Cardiac fibroblast (primary cell): ENCODE measurements around a stretch of chrX.

- RRBS: no CpG with 5 or more reads among the region's 8 CpGs
Measured at GRCh38 chrX:41045816-41046634, 39.2 kb upstream of the USP9X start.

GRCh38 chrX:41085968-41087096, 1.1 kb downstream of the USP9X start:
- RRBS: 2% methylated on average over 20 of the region's 71 CpGs

DNA sequence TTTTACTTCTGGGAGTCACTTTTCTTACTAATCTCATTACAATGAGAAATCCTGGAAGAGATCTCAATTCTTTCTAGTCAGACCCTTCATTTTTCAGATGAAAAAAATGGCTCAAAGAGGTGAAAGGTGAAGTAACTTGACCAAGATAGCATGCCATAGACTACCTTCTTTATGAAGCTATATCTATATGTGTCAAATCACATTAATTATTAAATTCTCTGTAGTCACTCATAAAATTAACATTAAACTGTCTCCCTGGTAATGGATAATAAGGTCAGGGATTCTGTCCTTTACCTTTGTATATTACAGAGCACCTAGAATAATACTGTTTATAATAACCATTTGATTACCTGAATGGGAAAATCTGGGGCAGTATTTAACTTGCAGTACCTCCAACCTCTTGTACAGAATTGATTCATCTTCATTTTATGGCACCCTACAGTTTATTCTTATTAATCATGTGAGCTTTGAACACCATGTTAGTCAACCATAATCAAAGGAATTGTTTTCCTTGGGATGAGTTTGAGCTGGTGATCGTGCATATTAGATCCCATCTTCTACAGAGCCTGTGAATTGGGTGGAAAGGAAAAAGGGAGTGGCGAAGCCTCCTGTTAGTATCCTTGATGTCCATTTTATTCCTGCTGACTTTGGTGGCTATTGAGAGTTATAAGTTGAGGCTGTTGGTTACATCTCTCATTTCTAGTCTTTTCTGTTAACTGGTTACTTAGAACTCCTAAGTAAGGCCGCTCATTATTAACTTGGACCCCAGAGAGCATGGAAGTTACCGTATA, 6.6 kb downstream of the USP9X start:
- RRBS: no CpG with 5 or more reads among the region's 4 CpGs

DNA sequence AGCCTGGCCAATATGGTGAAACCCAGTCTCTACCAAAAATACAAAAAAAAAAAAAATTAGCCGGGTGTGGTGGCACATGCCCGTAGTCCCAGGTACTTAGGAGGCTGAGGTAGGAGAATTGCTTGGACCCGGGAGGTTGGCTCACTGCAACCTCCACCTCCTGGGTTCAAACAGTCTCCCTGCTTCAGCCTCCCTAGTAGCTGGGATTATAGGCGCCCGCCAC, 16.0 kb downstream of the USP9X start:
- RRBS: no CpG with 5 or more reads among the region's 5 CpGs

- RRBS: no CpG with 5 or more reads among the region's 3 CpGs
Measured at GRCh38 chrX:41157519-41158239, 72.4 kb downstream of the USP9X start.

GRCh38 chrX:41218384-41218738, 115.6 kb upstream of the DDX3X start:
- RRBS: no CpG with 5 or more reads among the region's 7 CpGs

GRCh38 chrX:41218879-41219419, 115.0 kb upstream of the DDX3X start:
- RRBS: no CpG with 5 or more reads among the region's 2 CpGs

DNA sequence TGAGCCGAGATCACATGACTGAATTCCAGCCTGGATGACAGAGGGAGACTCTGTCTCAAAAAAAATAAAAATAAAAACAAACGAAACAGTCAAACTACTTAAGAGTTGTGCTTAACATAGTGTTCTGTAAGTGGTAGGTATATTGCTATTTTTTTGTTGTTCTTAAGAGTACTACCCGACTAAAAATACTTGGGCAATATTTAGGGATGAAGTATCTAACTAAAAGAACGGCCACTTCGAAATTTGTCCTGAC, 2.6 kb downstream of the DDX3X start:
- RRBS: no CpG with 5 or more reads among the region's 5 CpGs

DNA sequence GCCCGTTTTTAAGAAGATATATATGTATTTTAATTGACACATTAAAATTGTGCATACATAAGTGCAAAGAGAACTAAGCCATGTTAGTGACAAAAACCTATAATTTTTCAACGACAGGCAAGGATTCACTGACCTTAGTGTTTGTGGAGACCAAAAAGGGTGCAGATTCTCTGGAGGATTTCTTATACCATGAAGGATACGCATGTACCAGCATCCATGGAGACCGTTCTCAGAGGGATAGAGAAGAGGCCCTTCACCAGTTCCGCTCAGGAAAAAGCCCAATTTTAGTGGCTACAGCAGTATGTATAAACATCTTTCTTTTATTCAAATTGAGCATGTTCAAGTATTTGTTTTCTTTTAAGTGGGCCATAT, 12.1 kb downstream of the DDX3X start:
- RRBS: no CpG with 5 or more reads among the region's 5 CpGs

DNA sequence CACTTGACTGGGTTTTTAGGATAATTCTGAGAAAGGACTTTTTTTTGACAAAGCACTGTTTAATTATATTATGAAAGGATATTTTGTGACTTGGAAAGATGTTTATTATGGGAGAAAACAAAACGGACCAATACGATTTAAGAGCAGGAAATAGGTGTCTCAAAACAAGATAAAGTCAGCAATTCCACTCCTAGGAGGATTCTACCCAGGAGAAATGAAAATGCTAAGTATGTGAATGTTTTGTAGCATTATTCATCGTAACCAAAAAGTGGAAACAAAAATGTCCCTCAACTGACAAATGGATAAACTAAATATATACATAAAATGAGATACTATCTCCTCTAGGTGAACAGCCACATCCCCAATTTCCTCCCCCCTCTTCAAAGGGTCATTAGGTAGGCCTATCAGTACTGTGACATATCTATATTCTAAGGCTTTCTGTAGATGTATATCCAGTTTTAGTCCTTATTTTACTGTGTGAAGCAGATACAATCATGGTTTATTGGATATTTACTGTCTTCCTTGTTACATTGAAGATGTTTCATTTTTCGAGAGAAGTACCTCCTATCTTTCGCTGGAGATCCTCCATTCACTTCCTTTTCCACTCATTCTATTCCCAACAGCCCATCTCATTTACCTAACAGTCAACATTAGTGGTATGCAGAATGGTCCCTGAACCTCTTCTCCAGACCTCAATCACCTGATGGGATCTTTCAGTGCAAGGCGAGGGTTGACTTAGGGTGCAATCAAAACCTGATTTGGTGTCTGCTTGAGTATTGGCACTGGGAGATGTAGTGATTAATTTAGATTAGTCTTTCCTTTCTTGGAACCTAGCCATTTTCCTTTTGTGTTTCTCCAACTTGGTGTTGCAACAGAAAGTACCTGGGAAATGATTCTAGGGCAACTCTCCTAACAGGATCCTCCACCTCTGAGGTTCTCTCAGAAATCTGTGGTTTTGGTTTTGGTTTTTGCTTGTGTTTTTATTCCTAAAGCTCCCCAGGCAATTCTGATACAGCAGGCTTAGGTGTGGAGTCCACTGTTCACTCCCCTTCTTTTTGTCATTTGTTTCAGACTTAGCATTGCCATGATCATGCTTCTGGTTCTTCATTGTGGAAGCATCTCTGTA, 18.2 kb downstream of the DDX3X start:
- RRBS: no CpG with 5 or more reads among the region's 6 CpGs

DNA sequence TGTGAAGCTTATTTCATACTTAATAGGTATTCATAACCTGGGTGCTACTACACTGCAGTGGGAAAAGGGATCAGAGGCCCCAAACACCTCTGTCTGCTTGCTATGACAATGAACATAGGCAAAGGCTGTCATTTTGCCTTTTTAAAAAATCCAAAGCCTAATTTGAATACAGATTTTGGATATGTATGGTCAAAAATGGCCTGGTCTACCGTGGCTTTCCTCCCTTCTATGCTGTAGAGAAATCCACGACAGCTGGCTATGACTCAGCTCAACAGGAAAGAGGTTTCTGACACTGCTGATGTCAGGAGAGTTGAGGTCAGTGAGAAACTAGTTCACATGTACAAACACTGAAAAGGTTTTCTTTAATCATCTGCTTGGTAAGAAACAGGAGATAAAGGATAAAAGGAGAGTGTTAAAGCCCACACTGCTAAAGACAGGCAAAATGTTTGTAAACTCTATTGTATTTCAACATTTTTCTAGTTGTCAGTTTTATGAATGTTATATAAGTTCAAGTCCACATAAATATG, 113.8 kb downstream of the NYX start:
- RRBS: no CpG with 5 or more reads among the region's 2 CpGs

GRCh38 chrX:42815964-42816493, 38.1 kb upstream of the PPP1R2C start:
- RRBS: no CpG with 5 or more reads among the region's 4 CpGs

GRCh38 chrX:43279229-43279942, 376.7 kb upstream of the MAOA start:
- RRBS: no CpG with 5 or more reads among the region's 43 CpGs

- RRBS: no CpG with 5 or more reads among the region's 7 CpGs
Measured at GRCh38 chrX:43660910-43662086, 5.2 kb downstream of the MAOA start.

GRCh38 chrX:43693494-43693879, 37.4 kb downstream of the MAOA start:
- RRBS: no CpG with 5 or more reads among the region's 1 CpG

DNA sequence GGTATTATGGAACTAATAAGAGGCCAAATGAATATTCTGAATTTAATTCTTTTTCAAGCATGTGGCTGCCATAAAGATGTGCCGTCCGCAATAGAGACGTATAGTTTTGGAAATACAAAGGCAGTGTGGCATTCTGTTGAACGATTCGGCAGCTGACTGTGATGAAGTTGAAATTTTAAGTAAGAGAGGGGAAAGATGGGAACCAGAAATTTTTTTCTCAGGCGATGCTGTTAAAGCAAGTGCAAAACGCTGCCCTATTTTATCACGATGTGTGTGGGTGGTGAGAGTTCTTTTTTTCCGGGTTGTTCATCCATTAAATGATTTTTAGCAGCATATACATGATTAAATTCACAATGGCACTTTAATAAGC, 533 bp upstream of the NDP start:
- RRBS: no CpG with 5 or more reads among the region's 9 CpGs

DNA sequence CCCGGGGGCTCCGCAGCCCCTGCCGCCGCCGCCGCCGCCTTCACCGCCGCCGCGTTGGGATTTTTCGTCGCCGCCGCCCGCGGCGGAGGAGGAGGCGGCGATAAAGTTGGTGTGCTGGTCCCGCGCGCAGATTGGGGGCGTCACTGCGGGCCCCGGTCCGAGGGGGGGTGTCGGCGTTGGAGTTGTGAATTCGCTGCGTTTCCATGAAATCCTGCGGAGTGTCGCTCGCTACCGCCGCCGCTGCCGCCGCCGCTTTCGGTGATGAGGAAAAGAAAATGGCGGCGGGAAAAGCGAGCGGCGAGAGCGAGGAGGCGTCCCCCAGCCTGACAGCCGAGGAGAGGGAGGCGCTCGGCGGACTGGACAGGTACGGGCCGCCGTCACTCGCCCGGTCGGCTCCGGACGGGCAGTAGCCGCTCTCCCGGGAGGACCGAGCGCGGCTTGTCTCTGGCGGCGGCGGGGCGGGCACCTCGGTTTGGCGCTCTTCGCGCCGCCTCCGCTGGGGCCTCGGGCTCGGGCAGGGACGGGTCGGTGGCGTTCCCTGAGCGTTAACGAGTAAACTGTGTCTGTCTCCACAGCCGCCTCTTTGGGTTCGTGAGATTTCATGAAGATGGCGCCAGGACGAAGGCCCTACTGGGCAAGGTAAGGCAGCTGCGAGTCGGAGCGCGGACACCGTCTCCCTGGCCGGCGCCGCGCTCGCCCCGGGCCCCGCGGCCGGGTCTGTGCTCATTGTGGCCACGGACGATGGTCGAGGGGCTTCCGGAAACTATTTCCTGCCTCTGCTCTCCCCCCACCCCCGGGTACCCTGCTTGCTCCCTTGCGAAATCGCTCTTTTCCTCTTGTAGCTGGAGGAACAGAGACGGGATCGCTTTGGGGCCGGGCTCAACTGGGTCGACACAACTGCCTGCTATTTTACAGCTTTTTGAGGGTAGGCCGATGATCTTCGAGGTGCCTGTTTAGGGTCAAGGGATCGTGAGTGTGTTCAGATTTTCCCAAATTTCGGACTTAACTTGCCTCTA, 669 bp downstream of the KDM6A start:
- RRBS: 1% methylated on average over 7 of the region's 115 CpGs

- RRBS: no CpG with 5 or more reads among the region's 3 CpGs
Measured at GRCh38 chrX:44927195-44927955, 54.4 kb downstream of the KDM6A start.

- RRBS: no CpG with 5 or more reads among the region's 11 CpGs
Measured at GRCh38 chrX:44950573-44951925, 78.1 kb downstream of the KDM6A start.

GRCh38 chrX:45017636-45018230, 144.7 kb downstream of the KDM6A start:
- RRBS: no CpG with 5 or more reads among the region's 4 CpGs